ENCODE measurements around the genes DESI1, CCDC134 and A4GALT.

DNA sequence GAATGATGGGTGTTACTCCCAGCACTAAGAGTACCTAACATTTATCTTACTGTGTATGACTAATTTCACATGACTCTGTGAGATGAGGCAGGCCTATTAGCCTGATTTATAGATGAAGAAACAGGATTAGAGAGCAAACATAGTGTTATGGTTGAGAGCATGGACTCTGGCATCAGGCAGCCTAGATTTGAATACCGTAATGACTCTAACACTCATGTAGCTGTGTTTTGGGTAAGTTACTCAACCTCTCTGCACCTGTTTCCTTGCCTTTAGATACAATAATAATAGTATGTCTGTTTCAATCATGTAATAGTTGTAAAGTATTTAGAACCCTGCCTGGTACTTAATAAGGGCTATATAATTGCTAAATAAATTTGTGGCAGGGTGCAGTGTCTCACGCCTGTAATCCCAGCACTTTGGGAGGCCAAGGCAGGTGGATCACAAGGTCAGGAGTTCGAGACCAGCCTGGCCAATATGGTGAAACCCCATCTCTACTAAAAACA is 2.8 kb downstream of the ACO2 start:
- RRBS, result no CpG with 5 or more reads among the region's 3 CpGs

GRCh38 chr22:41479122-41480246 is 10.6 kb downstream of the ACO2 start:
- RRBS, result no CpG with 5 or more reads among the region's 11 CpGs

GRCh38 chr22:41504092-41504945 is 35.4 kb downstream of the ACO2 start:
- RRBS, result no CpG with 5 or more reads among the region's 13 CpGs

- RRBS, result no CpG with 5 or more reads among the region's 2 CpGs
Observed at GRCh38 chr22:41523092-41523459, 21.2 kb downstream of the POLR3H start.

DNA sequence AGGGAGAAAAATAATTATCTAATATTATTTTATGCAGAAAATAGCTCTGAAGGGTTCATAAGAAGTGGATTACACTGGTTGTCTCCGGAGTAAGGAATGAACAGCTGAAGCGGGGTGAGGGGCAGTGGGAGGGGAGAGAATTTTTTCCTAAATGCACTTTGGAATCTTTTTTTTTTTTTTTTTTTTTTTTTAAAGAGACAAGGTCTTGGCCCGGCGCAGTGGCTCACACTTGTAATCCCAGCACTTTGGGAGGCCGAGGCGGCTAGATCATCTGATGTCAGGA is 6.7 kb upstream of the POLR3H start:
- RRBS, result no CpG with 5 or more reads among the region's 6 CpGs

DNA sequence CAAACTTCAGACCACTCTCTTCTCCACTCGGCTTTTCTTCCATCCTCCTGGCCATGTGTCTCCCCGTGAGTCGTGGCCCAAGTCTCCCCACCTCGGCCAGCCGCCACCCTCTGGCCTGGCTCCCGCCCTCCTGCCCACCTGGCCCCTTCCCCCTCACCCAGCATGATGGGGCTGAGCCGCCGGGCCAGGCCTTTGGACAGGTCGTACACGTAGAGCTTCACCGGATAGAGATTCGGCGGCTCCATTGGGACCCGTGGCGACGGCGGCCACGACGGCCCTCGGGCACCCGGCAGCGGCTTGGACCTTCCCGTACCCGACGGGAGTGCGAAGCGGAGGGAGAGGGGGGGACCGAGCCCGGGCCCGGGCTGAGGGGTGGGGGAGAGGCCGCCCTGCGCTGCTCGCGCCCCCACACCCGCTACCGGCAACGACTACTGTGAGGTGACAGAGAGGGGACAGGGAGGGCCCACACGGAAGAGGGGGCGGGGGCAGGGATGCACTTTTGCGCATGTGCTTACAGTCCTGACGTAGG is at the start of gene DESI1:
Gene DESI1, minus strand, starts transcription at position 449 of the 529 bp plus-strand sequence.
- RRBS, result 1% methylated on average over 25 of the region's 41 CpGs

- RRBS, result no CpG with 5 or more reads among the region's 7 CpGs
Observed at GRCh38 chr22:41664536-41665582, 23.8 kb downstream of the SNU13 start.

DNA sequence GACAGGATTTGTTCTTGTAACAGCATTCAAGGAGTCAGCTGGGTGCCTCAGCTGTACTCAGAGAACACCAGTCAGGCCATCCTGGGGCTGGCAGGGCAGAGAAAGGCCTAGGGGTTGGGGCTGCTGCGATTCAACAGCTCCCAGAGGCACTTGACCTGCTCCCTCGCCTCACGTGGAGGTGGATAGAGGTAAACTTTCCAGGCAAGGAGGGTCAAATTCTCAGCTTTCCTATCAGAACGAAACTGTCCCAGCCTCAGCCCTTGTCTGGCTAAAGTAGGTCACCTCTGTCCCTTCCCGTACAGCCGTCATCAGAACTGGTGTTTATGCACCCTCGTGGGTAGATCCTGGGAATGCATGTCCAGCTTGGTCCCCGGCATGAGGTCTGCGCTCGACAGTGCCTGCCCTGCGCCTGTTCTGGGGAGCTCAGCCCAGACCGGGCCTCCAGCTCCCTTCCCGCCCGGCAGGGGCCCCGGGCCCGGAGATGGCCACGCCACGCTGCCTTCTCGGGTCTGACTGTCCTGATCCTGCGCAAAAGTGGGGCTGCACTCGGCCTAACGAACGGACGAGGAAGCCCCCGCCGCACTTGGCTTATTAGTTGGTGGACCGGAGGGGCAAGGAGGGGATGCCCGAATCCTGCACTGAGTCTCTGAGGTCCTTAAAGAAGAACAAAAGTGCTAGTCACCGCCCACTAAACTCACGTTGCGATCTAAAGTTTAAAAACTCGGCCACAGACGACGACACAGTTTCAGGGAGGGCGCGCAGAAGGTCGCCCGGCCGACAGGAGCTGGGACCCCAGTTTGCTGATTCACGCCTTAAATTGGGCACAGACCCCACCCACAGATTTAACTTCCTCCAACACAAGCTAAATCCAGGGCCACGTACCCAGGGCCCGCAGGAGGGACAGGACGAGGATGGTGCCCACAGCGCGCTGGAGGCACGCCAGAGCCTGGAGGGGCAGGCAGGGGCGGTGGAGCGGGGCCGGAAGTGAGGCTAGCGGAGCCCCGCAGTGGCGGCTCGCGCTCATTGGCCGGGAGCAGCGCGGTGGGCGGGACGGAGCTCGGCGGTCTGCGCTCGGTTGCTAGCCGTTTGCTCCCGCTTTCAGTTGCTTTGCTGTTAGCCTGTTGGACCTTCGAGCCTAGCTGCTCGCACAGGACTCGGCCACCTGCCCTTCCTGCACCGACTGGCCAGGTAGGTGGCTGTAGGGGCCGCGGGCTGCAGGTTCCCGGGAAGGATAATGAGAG is at the start of gene CCDC134:
Gene CCDC134, plus strand, starts transcription at position 1,101 of the 1,241 bp plus-strand sequence.
- RRBS, result 5% methylated on average over 25 of the region's 72 CpGs

DNA sequence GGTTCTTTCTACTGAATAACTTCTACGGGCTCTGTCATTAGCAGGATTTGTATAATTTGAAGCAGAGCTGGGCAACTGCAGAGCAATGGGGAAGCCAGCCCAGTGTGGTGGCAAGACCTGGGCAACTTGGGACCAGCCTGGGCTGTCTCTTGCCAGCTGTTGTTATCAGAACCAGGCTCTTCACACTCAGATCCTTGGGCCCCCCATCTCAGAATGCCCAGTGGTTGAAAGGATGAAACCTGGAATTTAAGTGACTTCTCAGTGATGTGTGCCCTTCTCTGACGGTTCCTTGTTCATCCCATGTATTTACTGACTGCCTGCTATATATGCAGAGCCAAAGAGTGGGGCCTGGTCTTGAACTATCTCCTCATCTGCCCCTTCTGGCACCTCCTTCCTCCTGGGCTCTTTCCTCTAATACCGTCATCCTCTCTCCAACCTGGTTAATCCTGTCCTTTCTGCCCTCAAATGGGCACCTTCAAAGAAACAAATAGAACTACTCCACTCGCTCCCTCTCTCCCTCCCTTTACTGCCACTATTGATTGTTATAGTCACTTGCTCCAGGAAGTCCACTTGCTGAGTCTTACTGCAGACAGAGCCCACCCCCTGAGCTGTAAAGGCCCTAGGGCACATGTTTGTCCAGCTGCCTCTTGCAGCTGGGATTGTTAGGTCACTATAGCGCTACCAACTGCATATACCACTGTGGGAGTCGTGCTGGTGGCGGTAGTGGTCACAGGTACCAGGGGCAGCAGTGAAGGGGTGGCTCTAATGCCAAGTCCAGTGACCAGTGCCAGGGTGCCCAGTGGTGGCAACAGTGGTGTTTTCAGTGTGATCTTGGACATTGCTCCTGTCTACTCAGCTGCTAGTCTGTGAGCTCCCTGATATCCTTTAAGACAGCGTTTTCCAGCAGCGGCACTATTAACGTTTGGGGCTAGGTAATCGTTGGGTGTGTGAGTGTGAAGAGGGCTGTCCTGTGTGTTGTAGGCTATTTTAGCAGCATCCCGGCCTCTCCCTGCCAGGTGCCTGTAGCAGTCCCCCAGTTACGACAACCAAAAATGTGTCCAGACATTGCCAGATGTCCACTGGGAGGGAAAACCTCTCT is 4.5 kb upstream of the SREBF2 start:
- RRBS, result no CpG with 5 or more reads among the region's 13 CpGs

GRCh38 chr22:41905538-41906204 is 9.2 kb downstream of the SHISA8 start:
- RRBS, result 97% methylated on average over 5 of the region's 16 CpGs

DNA sequence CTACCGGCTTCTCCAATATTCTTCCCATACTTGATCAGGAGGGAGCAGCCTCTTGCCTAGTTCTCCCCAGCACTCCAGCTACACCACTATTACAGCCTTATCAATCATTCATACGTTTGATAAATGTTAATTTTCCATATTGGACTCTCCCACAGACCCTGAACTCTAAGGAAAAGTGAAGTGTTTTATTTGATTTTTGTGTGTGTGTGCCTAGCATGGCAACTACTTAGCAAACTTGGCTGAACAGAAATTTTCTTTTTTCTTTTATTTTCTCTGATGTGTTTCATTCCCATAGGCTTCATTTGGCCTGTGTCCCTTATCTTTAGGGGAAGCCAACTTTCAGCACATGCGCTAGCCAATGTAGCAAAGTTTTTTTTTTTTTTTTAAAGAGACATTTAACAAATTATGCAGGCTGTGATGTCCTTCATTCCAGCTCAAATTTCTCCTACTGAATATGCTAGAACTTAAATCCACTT is 14.3 kb downstream of the TCF20 start:
- RRBS, result no CpG with 5 or more reads among the region's 3 CpGs

DNA sequence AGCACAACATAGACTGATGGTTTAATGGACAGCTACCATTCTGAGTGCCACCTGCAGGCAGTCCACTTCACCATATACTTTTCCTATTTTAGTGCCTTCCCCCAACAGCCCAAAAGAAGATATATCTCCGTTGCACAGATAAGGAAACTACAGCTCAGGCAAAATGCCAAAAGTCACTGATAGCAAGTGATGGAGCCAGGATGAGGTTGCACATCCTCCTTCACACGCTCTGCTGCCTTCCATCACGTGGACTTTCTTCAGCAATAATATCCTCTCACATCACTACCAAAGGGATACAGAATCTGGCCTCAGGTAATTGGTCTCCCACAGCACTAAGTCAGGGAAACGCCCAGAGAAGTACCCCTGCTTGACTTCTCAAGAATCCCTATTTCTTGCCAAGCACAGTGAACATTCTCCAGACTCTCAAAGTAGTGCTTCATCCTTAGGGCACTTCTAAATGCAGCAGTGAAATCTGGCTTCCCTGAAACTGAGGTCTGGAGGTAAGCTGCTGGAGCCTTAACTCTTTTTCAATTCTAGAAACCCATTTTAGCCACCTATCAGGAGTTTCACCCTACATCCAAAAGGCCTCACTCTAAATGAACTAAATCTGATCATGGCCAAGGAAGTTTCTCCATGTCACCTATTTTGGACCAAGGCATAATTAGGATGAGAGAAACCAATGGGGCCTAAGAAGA is 7.3 kb downstream of the TCF20 start:
- RRBS, result no CpG with 5 or more reads among the region's 4 CpGs

DNA sequence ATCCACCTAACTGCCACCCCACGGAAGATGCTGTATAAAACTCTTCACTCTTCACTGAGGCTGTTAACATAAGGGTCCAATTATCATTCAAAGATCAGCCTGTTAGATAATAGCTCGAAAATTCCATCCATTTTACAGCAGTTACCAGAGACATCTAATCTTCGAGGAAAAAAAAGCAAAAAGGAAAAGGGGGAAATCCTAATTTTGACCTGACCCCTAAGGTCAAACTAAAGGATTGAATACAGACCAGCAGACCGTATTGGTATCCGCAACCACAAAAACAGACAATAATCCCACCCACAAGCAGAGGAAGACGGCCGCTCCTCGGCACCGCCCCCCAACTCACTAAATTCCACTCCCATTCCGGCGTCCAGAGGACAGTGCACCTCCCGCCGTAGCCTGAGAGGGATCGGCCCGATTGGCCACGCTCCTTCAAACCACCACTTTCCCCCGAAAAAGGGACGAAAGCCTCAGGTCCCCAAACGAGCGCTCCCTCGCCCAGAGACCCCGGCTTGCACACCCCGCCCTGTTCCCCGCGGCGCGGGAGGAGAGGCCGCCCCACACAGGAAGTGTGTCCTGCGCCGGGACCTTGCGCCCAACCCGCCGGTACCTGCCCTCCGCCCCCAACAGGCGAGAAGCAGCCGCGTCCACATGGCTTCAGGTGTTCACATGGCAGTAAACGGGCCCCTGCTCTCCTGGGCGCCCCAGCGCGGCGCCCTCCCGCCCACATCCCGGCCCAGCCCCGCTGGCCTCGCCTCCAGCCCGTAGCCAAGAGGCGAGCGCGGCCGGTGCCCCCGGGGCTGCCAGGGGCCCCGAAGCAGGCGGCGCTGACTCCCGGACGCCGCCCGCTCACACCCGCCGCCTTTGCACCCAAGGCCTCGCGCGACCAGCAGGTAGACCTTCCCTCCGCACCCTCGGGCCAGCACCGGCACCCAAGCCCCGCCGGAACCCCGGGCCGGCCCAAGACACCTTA is 1.0 kb downstream of the TCF20 start:
- RRBS, result 2% methylated on average over 30 of the region's 71 CpGs

GRCh38 chr22:42289915-42290383 is 19.5 kb upstream of the TCF20 start:
- RRBS, result 97% methylated on average over 7 of the region's 23 CpGs

GRCh38 chr22:42374648-42375177 is 57.5 kb downstream of the NFAM1 start:
- RRBS, result no CpG with 5 or more reads among the region's 4 CpGs

DNA sequence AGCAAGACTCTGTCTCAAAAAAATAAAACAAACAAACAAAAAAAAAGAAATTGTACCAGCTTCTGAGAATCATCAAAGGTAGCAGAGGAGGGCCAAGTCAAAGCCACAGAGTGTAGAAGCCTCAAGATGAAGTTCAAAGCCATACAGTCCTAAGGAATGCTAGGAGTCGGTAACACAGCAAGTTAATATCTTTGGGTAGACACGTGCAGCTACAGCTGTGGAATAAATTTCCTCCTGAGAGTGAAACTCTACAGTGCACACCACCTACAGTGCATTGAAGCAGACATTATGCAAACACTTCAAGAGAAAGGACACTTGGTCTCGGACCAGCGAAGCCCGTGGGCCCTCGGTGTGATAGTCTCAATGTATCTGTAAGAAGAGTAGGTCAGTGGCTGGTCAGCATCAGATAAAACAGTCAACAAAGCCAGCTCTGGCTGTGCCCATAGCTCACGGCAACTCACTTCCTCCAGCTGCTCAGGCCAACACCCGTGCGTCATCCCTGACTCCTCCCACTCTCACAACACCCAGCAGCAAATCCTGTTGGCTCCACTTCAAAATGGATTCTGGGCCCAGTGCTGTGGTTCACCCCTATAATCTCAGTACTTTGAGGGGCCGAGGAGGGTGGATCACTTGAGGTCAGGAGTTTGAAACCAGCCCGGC is 16.5 kb upstream of the SERHL2 start:
- RRBS, result no CpG with 5 or more reads among the region's 11 CpGs

GRCh38 chr22:42602682-42603332 is 11.9 kb downstream of the POLDIP3 start:
- RRBS, result 97% methylated on average over 5 of the region's 16 CpGs

DNA sequence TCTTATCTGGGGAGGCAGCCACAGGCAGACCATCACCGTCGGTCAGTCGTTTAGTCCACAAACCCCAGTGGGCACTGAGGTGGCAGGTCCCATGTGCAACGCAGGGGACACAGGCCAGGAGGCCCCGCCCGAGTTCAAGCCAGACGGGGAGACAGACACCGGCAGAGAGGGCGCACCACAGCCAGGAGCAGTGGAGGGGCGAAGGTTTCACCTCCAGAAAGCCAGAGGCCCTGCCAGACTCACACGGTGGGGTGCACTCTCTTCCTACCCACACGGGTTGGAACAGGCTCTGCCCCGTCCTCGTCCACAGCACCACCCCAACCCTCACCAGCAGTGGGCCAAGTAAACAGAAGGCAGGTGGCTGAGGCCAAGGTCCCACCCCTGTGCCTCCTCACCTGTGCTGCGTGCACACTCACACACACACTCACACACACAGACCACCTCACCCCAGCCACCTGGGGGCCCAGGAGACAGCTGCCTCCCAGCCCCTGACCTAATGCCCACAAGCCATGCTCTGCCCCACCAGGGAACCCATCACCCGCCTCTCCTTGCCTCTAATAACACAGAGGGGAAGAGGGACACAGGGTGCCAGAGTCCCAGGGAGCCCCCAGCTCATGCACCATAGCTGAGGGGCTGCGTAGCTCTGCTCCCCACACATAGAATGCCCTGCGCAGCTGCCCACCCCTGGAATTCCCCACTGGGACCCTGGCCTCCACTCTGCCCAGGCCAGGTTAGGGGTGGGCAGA is 3.2 kb downstream of the CYB5R3 start:
- RRBS, result no CpG with 5 or more reads among the region's 18 CpGs

- RRBS, result 4% methylated on average over 15 of the region's 57 CpGs
Observed at GRCh38 chr22:42720710-42721121, at the start of gene A4GALT. A4GALT (minus strand) TSS chr22:42720870.